GM12892 (cell line): ENCODE data around the gene GALNT12.

DNA sequence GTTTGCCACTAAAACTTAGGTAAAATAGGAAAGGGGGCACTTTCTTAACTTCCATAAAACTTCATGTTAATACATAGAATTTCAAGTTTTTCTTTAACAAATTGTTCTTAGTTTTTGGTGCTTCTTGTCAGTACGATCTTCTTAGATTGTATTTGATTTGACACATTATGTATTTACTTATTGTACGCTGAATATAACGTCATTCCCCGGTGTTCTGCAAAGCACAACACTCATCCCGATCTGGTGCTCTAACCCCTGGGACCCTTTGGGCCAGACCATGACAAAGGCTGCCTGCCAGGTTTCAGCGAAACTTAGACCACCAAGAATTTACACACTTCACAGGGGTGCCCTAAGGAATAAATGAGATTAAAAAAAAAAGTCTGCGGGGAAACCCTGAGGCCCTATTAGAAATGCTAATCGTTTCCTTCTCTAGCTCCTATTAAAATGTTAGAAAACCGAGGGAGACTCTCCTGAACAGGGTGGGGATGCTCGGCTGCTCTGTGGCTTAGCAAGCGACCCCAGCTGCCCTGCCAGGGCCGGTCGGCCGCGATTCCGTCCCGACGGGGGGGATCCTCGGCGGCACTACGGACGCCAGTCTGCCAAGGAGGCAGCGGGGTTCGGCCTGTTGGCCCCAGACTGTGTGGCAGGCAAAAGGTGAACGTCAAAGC is 843 bp upstream of the ANP32B start:
- RRBS: no CpG with 5 or more reads among the region's 25 CpGs

DNA sequence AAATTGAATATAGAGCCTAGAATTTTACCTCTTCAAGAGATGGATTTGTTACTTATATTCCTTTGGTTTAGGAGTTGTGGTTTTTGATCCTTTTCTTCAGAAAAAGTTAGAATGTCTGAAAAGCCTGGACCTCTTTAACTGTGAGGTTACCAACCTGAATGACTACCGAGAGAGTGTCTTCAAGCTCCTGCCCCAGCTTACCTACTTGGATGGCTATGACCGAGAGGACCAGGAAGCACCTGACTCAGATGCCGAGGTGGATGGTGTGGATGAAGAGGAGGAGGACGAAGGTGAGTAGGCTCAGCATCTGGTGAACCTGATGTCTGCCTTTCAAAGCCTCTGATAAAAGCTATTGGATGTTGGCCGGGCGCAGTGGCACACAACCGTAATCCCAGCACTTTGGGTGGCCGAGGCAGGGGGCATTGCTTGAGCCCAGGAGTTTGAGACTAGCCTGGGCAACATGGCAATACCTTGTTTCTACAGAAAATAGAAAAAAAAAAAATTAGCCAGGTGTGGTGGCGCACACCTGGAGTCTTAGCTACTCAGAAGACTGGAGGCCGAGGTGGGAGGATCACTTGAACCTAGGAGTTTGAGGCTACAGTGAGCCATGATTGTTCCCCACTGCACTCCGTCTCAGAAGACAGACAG is 21.8 kb downstream of the ANP32B start:
- RRBS: no CpG with 5 or more reads among the region's 11 CpGs

- RRBS: no CpG with 5 or more reads among the region's 10 CpGs
Measured at GRCh38 chr9:98010940-98011656, 28.0 kb downstream of the ANP32B start.

- RRBS: no CpG with 5 or more reads among the region's 4 CpGs
Measured at GRCh38 chr9:98085582-98085945, 29.0 kb downstream of the NANS start.

DNA sequence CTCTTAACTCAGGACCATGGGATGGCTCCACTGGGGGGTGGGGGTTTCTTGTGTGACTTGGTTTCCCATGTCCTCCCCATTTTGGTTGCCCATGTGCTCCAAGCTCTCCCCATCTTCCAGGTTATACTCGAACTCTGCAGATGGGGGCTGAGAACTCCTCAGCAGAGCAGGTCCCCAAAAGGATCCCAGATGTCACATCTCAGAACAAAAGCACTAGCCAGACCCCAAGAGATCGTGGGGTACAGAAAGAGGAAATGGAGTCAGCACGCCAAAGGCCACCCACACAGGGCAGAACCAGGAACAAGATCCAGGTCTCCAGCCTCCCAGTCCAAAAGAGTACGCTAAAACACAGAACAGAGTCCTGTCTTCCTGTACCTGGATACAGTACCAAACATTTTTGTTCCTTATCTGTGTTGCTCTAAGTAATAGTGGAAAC is 15.9 kb downstream of the CORO2A start:
- RRBS: no CpG with 5 or more reads among the region's 4 CpGs

DNA sequence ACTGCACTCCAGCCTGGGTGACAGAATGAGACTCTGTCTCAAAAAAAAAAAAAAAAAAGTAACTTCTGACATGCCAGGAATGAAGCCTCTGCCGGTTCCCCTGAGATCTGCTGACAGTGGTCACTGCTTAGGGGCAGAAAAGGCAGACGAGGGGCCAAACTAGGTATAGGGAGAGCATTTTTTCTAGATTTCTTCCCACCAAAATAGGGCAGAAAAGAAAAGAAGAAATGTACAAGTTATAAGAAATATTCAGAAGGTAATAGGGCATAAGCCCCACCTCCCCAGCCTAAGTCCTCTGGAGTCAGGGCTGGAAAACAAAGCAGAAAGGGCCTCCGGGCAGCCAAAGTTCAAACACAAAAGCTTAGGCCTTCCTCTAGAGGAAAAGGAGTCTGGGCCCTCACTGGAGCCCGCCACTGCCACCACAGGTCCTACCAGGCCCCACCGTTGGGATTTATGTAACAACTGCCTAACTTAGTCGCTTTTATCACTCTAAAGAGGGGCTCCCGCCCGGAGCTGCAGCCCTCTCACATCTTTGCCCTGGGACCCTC is 27.6 kb downstream of the TBC1D2 start:
- RRBS: no CpG with 5 or more reads among the region's 8 CpGs

DNA sequence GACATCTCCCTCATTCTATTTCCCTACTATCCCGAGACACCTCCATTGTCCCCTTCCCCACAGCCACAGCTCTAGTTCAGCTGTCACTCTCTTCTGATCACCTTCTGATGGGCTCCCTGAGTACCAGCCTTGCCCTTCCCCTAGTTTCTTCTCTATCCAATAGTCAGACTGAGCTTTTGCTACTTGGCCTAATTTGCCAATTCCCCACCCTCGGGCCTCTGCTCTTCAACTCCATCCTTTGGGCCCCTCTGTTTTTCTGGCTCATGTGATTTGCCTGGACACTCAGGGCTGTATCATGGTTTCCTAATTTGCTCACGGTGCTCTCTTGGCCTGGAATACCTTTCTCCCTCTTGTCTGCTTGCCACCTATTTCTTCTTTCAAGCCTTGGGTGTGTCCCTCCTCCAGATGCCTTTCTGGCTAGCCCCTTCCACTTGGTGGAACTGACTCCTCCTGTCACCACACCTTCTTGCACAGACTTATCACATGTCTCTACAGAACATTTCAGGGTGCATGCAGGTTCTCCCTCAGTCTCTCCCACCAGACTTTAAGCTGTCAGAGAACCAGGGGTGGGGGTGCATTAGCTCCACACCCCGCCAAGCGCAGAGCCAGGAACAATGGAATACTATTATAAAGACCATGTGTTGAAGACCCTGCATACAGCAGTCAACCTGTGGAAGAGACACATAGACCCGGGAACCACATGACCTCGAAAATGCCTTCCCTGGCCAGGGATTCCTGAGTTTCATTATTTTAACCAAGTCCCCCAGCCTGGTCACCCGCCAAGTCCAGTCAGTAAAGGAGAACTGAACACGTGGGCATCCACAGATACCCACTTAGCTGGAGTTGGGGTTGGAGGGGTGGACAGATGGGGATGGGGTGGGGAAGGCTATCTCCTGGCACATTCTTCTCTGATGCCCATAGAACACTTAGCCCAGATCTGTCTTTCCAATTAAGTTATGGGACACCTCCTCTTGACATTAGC is 1.8 kb downstream of the TBC1D2 start:
- RRBS: no CpG with 5 or more reads among the region's 9 CpGs

DNA sequence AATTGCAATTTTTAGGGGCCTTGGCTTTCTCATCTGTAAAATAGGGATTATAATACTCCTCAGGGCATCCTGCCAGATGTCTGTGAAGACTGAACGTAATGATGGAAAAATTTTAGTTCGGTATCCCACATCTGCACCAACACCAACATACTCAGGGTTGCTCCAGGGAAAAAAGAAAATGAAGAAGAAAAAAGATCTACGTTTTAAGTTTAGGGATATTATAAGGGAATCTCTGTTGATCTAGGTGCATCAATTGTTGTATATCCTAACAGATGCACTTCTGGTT is 8.1 kb upstream of the TBC1D2 start:
- RRBS: no CpG with 5 or more reads among the region's 3 CpGs

- RRBS: no CpG with 5 or more reads among the region's 14 CpGs
Measured at GRCh38 chr9:98508020-98508566, 200.6 kb downstream of the GABBR2 start.

GRCh38 chr9:98807076-98808333 is at the start of gene GALNT12:
Gene GALNT12 (plus strand): TSS chr9:98807670.
- RRBS: 4% methylated on average over 20 of the region's 100 CpGs

DNA sequence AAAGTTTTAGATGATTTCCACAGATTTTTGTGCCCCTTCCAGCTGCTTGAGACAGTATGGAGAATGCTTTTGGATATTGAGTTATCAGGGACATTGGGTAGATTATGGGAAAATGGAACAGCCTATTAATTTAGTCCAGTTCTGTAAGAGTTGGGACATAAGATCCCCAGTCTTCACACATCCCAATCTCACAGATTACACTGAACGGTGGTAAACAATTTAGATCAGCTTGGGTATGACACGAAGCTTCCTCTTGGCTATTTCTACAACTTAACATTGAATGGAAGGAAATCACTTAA is 3.6 kb upstream of the COL15A1 start:
- RRBS: no CpG with 5 or more reads among the region's 2 CpGs

- RRBS: no CpG with 5 or more reads among the region's 49 CpGs
Measured at GRCh38 chr9:98944132-98945090, 704 bp downstream of the COL15A1 start.

DNA sequence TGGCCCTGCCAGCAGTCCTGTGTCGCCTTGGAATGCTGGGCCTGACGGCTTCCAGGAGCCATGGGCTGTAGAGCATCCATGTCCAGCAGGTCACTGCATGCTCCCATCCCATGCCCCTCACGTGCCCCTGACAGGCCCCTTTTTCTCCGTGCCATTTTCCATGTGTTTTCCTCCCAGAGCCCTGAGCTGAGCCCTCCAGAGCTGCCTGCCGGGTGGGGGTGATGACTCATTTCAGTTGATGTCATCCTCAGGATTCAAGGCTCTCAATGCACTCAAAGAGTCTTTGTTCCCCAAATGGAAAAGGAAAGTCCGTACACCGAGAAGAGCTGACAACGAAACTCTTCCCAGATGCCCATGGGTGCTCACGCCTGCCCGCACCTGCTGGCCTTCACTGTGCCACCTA is 27.4 kb downstream of the COL15A1 start:
- RRBS: no CpG with 5 or more reads among the region's 10 CpGs

GRCh38 chr9:99019704-99020268 is 76.1 kb downstream of the COL15A1 start:
- RRBS: no CpG with 5 or more reads among the region's 2 CpGs

- RRBS: no CpG with 5 or more reads among the region's 9 CpGs
Measured at GRCh38 chr9:99073982-99075006, 30.6 kb upstream of the TGFBR1 start.

DNA sequence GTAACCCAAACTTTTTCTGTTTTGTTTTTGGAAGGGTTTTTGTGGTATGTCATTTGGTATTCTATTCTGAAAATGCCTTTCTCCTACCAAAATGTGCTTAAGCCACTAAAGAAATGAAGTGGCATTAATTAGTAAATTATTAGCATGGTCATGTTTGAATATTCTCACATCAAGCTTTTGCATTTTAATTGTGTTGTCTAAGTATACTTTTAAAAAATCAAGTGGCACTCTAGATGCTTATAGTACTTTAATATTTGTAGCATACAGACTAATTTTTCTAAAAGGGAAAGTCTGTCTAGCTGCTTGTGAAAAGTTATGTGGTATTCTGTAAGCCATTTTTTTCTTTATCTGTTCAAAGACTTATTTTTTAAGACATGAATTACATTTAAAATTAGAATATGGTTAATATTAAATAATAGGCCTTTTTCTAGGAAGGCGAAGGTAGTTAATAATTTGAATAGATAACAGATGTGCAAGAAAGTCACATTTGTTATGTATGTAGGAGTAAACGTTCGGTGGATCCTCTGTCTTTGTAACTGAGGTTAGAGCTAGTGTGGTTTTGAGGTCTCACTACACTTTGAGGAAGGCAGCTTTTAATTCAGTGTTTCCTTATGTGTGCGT is 45.2 kb downstream of the TGFBR1 start:
- RRBS: no CpG with 5 or more reads among the region's 4 CpGs

DNA sequence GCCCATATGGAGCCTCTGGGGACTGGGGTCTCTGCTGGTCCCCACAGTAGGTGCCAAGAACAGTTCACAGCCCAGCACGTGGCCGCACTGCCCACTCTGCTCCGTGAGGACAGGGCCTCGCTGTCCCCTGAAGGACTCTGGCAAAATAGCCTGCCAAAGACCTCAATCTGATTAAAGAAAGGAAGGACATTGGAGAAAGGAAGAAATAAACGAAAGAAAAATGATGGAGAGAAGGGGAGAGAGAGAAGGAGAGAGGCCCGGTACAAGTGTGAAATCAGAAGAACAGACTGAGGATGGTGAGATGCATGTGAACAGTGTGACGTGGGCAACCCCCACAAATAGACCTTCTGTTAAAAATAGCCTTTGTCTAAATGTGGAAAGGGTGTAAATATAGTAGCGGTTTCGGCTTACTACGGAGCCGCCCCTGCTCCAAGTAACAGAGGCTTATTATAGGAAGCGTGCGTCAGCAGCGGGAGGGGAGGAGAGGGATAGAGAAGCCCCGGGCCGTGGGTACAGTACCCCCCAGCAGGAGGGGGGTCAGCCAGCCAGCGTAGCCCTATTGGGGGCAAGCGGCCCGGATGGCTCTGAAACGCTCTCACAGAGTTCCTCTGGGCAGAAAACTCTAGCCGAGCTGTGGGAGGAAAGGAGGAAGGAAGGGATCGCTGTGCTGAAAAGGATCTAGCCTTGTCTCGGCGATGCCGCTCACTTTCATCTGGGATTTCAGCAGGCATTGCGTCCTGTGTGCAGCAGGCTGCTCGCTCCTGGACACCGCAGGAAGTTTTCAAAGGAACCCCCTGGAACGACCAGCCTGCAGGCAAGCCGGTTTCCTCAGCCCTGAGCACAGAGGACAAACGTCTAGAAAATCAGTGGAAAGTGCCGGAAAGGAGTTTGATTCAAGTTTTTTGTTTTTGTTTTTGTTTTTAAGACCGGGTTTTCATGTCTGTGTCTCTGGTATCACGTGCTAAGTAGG is 146.3 kb downstream of the SEC61B start:
- RRBS: 13% methylated on average over 9 of the region's 34 CpGs

- RRBS: no CpG with 5 or more reads among the region's 7 CpGs
Measured at GRCh38 chr9:99820431-99820564, 1.4 kb upstream of the NR4A3 start.

DNA sequence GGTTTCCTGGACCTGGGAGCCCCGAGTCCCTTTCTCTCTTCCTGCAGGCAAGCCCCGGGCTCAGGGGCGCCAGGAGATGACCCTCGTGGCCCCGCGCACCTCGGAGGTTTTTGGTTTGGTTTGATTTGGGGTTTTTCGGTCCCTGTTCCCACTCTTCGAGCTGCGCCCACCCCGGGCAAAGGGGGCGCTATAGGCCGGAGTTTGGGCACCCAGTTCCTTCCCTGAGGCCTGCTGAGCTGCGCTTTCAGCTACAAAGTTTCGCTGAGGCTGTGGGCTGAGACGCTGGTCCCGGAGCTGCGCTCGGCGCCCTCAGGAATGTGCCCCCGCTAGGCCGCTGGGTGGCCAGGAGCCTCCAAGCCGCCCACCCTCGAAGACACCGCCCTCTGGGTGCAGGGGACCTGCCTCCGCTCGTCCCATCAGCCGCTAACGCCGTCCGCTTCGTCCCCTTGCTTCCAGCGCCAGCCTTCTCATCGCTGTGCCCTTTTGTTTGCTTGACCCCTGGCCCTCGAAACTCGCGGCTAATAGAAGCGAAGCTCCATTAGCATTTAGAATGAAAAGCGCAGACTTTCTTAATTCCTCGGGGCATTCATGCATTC is 3.0 kb downstream of the NR4A3 start:
- RRBS: 0% methylated on average over 3 of the region's 40 CpGs

DNA sequence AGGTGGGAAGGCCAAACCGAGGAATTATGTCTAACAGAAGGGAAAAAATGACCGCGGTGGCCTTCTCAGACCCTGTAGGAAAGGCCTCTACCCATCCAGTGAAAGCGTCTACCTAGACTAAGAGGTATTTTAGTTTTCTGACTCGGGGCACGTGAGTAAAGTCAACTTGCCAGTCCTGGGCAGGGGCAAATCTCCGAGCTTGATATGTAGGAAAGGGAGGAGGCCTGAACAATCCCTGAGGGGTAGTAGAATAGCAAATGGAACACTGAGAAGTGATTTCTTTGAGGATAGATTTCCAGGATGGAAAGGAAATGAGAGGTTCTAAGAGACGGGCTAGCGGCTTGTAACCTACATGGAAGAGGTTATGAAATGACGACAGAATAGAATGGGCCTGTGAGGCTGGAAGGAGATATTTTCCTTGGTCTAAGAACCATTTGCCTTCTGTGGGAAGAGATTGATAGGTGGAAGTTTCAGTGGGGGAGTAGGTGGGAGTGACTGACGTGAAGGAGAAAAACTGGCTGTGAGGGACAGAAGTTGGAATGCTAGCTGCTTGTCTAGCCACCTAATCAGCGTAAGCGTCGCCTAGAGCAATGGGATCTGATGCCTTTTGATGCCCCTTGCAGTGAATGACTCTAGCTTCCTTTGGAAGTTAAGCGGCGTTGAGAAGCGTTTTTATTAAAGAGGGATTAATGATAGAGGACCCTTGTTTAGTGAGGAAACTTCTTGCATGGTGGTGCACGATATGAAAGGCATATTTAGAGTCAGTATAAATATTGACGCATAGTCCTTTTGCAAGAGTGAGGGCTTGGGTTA is 42.7 kb downstream of the INVS start:
- RRBS: no CpG with 5 or more reads among the region's 19 CpGs